Measurements from ENCODE around the gene PXDN.

DNA sequence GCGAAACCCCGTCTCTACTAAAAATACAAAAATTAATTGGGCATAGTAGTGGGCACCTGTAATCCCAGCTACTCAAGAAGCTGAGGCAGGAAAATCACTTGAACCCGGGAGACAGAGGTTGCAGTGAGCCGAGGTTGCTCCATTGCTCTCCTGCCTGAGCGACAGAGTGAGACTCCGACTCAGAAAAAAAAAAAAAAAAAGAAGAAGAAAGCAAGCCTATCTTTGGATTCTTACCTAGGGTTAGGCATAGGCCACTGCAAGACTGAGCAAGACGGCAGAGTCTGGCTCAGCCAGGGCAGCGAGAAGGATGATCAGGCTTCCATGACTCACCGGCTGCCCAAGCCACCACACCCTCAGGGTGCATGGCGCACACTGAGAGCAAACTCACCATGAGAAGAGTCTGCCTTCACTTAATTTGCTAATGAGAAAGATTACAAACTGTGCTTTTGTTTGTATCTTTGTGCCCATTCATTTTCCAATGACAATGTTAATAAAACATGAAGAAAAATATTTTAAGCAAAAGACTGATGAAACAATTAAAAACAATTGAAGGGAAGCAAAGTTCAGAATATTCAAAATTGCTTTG is 8.2 kb downstream of the FAM110C start:
- PRO-cap, result no peak

DNA sequence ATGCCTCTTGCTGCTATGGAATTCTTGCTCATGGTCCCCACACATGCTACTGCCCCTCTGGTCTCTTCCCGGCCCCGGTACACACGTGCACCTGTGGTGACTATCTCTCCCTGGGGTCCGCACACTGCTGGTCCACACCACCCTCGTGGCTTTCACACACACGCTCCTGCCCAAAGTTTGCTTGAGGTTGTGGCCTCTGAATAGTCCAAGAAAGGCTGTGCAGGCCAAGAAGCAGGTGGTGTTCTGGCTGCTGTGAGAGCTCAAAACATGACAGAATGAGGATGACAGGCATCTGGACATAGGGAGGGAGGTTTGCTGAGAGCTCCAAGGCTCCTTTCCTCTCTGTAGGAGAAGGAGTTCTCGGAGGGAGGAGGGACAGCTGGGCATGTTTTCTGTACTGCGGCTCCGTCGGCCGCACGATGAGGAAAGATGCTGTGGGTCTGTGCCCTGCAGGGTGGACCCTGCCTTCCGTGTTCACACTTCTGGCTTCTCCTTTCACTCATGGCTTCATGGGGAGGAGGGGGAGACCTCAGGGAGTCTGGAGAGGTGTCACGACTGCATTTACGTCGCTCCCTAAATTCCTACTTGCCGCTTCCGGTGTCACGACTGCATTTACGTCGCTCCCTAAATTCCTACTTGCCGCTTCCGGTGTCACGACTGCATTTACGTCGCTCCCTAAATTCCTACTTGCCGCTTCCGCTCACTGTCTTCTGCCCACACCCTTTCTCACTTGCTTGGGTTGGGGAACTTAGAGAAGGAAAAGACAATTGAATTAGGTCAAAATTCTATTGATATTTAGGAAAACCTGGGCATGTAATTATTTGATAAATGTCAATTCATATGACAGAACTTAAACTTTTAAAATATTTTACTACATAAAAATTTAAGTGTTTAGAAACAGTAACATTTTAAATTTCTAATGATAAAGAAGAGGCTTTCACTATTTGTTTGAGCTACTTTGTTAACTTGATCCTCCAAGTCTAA is 68.3 kb upstream of the ALKAL2 start:
- PRO-cap, result no peak

DNA sequence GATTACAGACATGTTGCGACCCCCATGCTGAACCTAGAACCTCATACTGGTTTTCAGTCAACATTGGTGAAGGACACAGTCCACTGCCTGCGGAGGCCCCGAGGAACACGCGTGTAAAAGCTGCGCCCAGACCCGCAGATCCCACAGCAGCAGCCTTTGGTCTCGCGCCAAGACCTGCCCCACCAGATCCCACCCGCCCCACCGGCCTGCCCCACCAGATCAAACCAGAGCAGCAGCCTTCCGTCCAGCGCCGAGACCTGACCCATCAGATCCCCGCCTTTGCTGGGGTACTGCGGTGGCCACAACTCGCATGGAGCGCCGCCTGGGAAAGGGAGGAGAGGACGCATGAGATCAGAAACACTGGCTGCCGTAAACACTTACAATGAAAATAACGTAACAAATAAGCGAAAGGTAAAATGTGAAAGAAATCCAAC is 173.6 kb downstream of the TMEM18 start:
- PRO-cap, result no peak

GRCh38 chr2:567952-568882 is 109.0 kb downstream of the TMEM18 start:
- PRO-cap, result no peak

DNA sequence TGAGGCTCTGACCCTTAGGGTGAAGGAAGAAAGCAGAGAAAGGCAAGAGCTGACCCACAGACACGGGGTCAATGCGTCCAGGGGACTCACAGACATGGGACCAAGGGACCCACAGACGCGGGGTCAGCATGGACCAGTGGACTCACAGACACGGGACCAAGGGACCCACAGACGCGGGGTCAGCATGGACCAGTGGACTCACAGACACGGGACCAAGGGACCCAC is 28.8 kb downstream of the TMEM18 start:
- PRO-cap, result no peak

DNA sequence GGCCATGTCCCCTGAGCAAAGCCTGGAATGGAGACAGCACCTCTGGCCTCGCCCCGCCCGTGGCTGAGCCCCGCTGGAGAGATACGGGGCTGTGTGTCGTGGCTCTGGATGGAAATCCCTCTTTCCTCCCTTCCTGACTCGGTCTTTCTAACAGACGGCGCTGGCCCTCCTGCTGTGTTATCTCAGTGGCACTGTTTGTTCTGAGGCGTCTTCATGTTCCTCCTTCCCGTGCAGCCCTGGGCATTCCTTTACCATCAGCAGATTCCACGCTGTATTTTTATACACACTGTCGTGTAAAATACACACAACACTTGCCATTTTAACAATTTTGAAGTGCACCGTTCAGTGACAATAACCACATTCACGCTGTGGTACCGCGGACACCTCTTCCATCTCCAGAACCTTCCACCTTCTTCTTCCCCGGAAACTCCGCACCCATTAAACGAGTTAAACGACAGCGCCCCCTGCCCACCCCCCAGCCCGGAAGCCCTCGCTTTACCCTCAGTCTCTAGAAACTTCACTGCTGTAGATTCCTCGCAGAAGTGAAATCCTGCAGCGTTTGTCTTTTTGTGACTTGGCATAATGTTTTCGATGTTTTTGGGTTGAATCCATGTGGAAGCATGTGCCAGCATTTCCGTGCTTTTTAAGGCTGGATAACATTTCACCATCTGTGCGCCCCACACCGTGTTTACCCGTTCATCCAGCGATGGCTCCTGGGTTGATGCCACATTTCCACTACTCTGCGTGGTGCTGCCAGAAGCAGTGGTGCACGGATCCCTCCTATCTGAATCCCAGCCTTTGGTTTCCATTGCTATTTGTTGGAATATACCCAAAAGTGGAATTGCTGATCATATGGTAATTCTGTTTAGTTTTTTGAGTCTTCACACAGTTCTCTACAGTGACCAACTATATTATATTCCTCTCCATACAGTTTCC is 31.9 kb upstream of the TMEM18 start:
- PRO-cap, result no peak

- PRO-cap, result no peak
Measured at GRCh38 chr2:1415115-1415895, 2.0 kb downstream of the TPO start.

GRCh38 chr2:1475751-1476273 is 62.5 kb downstream of the TPO start:
- PRO-cap, result no peak

DNA sequence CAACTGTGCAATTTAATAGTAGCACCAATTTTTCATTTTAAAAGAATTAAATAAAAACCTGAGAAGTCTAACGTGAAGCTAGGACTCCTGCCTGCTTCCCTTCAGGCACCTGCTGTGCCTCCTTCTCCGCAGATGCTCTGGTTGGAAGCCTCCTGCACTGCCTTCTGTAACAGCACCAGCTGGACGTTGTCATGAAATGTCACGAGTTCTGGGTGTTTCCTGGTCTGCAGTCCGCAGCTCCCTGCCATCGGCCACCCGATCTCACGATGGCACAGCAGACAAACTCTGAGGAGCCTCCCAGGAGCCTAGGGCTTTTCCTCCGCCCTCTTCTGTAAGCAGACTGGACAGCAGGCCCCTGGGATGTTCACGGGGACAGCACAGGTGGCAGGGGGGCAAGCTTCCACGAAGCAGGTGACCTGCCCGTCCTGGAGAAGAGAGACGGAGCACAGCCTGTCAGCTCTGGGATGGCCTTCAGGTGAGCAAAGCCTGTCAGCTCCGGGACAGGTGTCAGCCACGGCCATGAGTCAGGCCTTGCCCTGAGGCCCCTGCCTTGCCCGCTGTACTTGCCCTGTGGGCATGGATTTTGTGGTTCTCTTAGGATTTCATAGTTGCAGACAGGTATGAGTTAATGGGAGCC is 110.3 kb downstream of the PXDN start:
- PRO-cap, result no peak

DNA sequence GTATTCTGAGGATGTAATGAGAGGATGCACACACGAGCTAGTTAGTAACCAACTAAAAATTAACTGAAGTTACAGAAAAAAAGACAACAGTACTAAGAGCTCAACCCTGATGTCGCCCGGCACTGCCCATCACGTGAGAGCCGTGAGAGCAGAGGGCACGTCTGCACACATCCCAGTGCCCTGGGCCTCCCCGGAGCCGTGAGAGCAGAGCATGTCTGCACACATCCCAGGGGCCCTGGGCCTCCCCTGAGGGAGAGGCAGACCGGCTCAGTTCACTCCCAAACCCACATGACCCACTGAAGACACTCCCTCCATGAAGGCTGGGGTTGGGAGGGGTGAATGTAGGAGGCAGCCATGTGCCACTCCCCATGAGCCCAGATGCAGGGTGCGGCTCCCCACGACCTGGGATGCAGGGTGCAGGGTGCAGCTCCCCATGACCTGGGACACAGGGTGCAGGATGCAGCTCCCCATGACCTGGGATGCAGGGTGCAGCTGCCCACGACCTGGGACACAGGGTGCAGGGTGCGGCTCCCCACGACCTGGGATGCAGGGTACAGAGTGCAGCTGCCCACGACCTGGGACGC is 39.3 kb downstream of the PXDN start:
- PRO-cap, result no peak

DNA sequence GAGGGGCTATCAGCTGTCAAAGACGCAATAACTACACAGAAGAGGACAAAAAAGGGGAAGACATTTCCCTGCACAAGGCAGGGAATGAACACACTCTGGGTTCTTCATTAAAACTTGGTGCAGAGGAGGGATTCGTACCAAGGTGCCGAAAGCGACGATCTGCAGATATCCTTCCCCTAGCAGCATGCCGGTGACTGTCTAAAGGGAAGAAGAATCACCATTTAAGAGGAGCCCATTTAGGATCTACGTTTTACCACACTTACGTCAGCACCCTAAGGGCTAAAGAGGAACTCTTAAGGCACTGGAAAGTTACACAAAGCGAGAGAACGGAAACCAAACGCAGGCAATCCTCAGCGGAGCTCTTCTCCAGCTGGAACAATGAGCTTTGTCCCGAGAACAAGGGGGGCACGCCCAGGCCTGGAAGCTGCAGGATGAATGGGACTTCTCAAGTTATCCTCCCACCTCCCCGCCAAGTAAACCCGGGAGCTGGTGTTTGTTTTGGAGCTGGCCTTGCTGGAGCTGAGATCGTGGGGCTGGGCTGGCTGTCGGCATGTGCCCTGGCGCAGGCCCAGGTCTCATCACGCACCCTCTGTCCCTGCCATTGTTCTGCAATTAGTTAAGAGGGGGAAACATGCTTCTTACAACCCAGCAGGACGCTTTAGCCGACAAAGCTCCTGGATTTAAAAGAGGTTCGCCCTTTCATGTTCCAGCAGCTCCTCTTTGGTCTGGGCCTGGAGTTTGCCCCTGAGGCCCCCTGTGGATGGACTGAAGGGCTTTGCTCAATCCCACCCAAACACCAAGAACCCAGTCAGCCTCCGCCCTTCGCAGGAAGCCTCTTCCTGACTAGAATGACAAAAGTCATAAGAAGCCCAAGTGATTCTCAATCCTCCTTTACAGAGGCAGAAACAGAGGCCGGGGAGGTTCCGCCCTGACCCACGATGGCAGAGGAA is 36.4 kb downstream of the PXDN start:
- PRO-cap, result no peak

DNA sequence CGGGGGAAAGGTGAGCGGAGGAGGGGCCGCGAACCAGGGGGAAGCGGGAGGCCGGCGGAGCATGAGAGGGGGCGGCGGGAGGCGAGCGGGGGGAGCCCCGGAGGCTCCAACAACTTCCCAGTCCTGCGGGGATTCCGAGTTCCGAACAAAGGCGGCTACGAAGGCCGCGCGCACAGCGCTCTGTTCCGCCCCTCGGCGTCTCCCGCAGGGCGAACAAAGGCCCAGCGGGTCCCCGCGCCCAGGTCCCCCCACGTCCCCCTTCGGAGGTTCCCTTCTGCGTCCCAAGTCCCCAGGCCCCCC is 523 bp downstream of the PXDN start:
- PRO-cap, result bidirectional peak, plus-strand start at position 183 of the sequence, minus-strand start at position 147 of the sequence

- PRO-cap, result bidirectional peak, plus-strand start at chr2:1744668, minus-strand start at chr2:1744513
Measured at GRCh38 chr2:1744142-1745075, at the start of gene PXDN. Gene PXDN, minus strand, starts transcription at chr2:1744515.

- PRO-cap, result unidirectional peak, minus-strand start at chr2:1820803
Measured at GRCh38 chr2:1820727-1820997, 76.3 kb upstream of the PXDN start.

GRCh38 chr2:1824080-1824890 is 80.0 kb upstream of the PXDN start:
- PRO-cap, result no peak

DNA sequence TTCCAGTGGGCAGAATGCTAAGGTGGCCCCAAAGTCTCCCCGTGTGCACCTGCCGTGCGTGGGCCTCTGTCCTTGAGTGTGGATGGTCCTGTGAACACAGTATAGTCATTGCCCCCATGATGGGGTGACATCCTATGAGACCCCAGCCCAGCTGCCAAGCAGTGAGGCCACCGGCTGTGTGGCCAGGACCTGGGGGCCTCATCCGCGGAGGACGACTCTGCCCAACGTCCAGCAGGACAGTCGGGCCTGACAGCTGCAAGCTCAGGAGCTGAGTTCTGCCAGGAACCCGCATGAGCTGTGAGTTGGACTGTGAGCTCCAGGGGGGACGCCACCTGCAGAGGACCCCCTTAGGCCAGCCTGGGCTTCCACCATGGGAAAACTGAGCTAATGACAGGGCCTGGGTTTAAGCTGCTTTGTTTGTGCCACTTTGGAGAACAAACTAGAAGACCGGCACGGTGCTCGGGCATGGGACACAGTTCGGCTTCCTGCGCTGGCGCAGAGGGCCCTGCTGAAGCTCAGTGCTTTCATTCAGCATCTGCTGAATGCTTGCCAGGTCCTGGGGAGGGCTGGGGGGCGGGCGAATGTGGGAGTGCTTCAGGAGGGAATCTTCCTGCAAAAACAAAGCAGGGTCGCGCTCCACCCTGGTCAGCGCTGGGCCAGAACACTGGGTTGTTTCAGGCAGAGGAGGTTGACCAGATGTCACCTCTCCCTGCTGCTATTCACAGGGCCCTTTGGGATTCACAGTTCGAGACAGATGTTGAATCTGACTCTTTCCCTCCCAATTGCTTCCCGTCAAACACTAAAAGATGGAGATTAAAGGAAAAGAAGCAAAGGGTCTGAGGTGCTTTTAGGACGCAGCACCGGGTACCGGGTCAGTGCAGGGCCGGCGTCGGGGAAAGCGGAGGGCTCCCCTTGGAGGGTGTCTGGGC is 81.8 kb upstream of the PXDN start:
- PRO-cap, result no peak

DNA sequence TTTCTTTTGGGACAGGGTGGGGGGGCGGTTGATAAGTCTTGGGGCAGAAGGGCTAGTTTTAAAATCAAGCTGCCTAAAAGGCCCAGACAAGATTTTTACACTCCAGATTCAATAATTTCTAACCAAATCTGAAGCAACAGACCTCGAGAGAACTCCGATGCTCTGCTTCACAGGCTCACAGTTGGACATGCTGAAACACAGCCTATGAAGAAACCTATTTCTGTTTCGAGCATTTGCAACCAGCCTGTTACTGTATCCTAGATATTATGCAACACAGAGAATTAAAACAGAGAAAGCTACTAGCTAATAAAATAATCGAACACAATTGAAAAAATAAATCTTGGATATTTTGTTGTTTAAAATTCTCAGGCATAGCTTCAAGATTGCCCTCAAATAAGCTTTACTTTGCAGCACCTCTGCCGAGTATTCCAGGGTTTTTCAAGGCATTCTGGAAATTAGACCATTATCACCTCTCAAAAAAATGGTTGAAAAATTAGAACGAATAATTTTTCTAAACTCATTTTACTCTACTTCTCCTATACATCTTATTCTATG is 1.4 kb upstream of the MYT1L start:
- PRO-cap, result no peak

DNA sequence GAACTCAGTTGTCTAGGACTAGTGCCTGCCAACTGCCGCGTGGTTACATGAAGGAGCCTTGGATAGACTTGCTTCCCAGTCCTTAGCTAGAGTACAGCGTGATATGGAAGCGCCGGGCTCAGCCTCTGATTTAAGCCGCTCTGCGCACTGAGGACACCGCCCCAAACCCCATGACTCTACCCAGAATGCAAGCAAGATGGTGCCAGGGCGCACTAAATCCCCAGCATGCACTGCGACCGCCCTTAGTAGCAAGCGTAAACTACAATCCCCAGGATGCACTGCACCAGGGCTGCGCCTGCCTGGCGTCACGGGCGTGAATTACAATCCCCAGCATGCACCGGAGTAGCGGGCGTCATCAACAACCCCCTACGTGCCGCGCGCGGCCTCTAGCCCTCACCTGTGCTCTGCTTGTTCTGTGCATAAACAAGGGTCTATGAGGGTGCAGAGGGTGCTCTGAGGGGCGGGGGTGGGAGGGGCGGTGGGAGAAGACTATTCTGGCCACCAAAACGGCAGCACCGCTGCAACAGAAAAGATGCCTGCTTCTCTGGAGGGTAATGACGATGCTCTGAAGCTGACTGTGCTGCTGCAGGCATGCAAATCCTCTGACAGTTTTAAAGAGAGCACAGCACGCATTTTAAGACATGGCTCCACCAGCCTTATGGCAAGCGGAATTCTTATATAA is 282.4 kb upstream of the MYT1L start:
- PRO-cap, result bidirectional peak, plus-strand start at position 369 of the sequence, minus-strand start at position 130 of the sequence

DNA sequence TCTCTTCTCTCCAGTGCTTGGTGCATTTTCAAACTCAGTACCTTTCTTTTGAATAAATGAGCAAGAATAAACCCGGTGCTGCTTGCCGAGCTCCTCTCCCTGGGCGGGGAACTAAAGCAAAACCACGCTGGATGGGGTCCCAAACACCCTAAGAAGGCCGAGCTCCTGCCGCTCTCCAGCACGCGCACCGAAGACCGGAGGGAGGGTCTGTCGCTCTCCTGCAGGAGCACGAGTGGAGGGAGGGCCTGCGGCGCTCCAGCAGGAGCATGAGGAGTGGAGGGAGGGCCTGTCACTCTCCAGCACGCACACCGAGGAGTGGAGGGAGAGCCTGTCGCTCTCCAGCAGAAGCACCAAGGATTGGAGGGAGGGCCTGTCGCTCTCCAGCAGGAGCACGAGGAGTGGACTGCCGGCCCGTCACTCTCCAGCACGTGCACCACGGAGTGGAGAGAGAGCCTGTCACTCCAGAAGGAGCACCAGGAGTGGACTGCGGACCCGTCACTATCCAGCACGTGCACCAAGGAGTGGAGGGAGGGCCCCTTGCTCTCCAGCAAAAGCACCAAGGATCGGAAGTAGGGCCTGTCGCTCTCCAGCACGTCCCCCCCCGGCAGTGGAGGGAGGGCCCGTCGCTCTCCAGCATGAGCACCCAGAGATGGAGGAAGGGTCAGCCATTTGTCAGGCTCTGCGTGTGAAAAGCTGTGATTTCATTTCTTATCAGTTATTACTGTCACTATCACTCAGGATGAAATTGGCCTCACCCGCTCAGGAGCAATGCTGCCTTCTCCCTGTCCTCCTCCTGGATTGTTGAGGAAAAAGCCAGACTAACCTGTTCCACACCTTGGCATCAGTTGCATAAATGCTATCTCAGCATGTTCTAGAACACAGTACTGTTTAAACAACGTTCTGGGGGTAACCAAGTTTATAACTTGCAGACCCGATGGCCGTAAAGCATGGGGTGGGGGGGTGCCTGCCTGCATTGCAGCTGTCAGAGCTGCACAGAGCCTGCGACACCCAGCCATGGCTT is 36.0 kb downstream of the ADI1 start:
- PRO-cap, result no peak

DNA sequence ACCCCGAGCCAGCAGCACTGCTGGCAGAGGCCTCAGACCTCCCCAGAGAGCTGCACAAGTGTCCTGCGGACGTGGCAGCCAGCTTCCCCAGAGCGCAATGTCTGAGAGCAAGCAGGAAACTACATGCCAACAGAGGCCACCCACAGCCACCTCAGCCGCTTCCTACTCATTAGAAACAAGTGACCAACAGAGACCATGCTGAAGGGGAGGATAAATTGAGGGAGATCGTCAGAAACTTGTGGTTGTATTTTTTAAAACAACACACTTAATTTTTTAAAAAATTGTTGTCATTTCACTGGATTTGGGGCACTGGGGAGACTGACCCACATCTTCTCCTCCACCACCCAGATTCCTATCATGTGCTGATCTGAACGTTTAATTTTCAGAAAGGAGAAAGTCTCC is 28.4 kb downstream of the ADI1 start:
- PRO-cap, result no peak

Measured in jejunum (tissue), 1 donor.